Measurements from ENCODE around the genes KRTAP4-1, HAP1, C17orf113 and STAT5B.

GRCh38 chr17:41184603-41184942 is at the start of gene KRTAP4-1:
KRTAP4-1 (minus strand) TSS chr17:41184911.
- RRBS, result no CpG with 5 or more reads among the region's 5 CpGs

DNA sequence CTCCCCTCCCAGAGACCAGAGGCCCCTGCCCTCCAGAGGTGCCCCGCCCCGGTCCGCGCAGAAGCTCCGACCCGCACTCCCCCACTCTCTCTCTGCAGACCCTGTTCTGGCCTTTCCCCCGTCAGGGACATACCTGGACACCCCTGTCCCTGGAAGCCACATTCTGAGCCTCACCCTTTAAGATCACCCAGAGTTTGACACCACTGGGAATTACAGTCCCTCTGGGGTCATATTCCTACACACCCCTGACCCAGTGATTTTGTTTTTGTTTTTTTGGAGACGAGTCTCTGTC is 292 bp upstream of the KRT19 start:
- RRBS, result no CpG with 5 or more reads among the region's 8 CpGs

DNA sequence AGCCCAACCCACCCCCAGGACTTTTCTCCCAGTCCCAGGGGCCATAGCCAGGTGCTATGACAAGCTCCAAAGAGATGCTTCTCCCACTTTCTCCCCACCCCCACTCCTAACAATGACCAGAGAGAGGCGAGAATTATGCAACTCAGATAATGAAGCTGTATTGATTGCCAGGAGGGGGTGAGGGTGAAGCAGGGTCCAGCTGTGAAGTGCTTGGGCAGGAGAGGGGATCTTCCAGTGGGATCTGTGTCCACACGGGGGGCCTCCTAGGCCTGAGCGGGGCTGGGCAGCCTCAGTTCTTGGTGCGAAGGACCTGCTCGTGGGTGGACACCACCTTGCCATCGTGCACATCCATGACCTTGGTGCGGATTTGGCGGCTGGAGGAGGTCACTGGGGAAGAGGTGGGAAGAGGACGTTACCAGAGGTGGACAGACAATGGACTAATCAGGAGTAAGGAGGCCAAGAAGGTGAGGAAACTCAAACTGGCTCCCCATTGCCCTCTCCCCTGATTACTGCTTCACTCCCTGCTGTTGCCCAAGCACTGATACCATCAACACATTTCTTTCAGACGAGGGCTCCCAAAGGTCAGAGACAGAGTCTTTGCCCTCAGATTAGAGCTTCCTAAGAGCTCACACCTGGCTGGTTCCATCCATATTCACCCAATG is 4.4 kb downstream of the KRT14 start:
- RRBS, result no CpG with 5 or more reads among the region's 10 CpGs

DNA sequence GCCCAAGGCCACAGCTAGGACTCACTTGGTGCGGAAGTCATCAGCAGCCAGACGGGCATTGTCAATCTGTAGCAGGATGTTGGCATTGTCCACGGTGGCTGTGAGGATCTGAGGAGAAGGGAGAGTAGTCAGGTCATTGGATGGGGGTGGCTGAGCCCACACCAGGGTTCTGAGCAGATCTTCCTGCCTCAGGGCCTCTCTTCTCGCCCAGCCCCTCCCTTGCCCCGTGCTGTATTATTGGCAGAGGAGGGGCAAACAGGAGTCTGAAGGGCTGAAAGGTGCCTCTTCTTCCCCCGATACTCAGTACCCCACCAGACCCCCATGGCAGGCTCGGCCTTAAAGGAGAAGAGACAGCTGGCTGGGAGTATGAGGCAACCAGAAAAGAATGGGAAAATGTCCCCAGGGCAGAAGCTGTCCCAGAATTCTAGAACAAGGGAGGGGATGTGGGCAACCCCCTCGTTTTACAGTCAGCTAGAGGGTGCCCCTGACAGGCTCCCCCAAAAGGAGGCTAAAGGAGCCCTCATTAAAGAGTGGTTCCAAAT is 1.4 kb downstream of the KRT17 start:
- RRBS, result no CpG with 5 or more reads among the region's 8 CpGs

DNA sequence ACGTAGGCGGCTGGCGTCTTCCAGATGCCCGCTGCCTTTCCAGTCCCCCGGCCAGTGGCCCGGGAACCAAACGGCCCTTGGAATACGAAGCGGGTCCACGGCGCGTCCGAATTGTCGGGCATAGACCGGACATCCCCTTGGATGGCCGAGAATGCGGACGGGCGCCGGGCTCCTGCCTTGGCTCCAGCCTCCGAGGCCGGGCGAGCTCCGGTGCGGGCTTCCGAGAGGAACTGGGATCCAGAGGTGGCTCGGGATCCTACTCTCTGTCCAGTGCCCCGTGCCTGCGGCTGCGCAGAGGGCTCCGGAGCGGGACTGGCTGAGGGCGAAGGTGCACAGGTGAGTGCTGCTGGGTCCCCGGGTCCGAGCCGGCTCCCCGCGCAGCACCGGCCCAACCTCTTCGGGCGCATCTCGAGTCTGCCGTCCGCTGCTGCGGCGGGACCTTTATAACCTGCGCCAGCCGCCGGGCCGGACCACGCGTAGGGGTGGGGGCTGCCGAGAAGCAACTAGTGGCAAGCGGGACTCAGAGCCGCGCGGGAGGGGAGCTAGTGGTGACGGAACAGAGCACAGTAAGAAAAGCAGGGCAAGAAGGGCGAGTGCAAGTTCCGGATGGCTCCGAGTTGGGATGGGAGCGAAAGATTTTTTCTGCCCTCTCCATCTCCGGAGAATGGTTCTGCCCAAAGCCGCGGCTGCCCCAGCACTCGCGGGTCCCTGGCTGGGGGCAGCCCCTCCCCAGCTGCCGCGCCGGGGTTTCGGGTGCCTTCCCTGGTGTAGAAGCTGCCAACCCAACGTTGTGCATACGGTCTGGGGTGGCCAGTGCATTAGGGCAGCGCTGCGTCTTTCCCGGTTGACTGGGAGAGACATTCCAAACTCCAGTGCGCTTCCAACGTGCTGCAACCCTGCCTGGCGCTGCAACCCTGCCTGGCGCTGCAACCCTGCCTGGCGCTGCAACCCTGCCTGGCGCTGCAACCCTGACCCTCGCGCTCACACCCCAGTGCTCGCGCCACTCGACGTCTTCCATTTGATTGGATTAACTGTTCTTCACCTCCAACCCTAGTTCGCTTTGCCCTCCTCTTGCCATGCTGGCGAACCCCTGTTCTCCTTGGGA is at the start of gene HAP1:
Gene HAP1, minus strand, starts transcription at position 416 of the 1,105 bp plus-strand sequence.
- RRBS, result 3% methylated on average over 51 of the region's 90 CpGs

DNA sequence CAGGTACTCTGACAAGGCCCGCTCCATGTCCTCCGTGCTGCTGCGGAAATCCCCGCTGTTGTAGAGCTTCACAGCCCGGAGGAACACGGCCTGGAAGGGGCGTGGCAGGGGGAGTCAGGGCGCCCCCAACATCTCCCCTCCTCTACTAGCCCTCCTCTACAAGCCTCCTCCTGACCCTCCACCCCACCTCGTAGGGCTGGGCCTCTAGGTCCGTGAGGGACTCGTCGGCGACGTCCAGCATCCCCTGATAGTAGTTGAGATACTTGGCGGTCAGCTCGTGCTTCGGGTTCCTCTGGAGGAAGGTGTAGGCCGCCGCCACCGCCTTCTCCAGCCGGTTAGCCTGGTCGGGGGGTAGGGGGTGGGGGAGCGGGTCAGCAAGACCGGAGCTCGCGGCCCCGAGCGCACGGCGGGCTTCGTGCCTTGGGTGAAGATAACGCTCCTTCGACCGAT is 779 bp downstream of the P3H4 start:
- RRBS, result 8% methylated on average over 15 of the region's 34 CpGs

DNA sequence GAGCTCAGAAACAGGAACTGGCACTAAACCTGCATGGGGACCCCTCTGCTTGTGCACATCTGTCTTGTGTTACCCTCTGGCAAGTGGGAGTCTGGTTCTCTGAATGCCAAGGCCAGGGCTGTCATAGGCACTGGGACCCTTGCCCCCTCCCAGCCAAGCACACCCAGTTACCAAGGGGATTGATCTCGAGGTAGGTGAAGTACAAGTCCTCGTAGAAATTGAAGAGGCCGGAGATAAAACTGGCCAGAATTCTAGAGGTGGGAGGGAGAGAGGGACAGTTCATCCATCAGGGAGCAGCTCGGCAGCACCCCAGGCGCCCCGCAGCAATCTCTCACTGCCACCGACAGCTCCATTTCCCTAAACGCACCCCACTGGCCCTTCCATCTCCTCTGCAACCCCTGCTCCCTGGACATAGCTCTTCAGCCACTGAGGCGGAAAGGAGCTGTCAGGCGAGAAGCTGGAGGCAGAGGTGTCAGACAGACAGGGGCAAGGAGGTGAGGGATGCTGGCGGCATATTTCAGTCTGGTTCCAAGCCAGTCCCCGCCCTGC is 9.9 kb downstream of the ACLY start:
- RRBS, result no CpG with 5 or more reads among the region's 12 CpGs

DNA sequence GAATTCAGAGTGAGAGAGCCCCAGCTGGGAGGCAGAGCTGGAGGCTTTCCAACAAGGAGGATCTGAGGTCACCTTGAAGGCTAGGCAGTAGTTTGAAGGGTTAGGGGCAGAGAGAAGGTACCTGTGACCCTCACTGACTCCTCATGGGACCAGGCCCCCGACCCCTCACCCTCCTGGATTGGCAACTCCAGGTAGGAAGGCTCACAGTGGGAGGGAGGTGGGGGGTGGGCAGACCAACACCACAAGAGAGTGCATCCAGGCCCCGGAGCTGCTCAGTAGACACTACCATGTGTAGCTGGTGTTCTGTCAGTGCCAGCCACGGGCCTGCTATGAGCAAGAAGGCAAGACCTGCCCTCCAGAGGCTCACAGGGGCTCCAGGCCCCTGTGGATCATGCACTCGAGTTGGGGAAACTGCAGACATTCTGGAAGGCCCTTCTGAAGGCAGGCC is 6.0 kb upstream of the CNP start:
- RRBS, result no CpG with 5 or more reads among the region's 4 CpGs

DNA sequence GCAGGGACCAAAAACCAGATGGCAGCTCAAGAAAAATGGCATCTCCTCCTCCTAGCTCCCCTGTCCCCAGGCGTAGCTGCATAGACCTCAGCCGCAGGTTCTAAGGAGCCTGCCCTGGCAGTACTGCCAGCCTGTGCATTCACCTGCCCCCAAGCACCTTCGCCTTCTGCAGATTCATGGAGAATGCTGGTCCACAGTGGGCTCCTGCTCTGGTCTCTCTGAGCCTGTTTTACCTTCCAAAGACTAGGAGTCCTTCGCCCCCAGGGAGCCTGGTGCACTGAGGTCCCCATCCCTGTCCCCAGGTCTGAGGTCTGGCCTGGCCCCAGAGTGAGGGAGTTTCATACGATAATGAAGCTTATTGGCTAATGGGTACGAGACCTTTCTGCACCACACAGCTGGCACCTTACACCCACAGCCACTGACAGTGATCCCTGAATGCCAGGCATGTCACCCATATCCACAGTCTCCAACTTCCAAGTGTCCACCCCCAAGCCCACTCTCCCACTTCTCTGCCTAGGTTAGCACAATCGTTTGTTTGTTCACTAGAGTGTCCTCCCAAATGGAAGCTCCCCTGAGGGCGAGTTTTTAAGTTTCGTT is 5.6 kb downstream of the CNP start:
- RRBS, result no CpG with 5 or more reads among the region's 9 CpGs

- RRBS, result no CpG with 5 or more reads among the region's 5 CpGs
Measured at GRCh38 chr17:41983364-41983966, 16.9 kb downstream of the CNP start.

- RRBS, result 4% methylated on average over 22 of the region's 75 CpGs
Measured at GRCh38 chr17:42050316-42051359, at the start of gene C17orf113. C17orf113 (minus strand) TSS chr17:42050601.

- RRBS, result no CpG with 5 or more reads among the region's 18 CpGs
Measured at GRCh38 chr17:42111585-42112385, 729 bp downstream of the DHX58 start.

DNA sequence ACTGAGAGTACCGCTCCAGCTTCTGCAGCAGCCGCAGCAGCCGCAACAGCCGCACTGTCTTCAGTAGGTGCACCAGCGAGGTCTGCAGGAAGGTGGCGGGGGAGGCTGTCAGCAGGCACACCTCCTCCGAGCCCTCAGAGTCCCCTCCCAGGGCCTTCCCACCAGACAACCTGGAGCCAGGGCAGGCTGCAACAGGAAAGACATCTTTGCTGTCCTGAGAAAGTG is 9.1 kb downstream of the KCNH4 start:
- RRBS, result no CpG with 5 or more reads among the region's 7 CpGs

DNA sequence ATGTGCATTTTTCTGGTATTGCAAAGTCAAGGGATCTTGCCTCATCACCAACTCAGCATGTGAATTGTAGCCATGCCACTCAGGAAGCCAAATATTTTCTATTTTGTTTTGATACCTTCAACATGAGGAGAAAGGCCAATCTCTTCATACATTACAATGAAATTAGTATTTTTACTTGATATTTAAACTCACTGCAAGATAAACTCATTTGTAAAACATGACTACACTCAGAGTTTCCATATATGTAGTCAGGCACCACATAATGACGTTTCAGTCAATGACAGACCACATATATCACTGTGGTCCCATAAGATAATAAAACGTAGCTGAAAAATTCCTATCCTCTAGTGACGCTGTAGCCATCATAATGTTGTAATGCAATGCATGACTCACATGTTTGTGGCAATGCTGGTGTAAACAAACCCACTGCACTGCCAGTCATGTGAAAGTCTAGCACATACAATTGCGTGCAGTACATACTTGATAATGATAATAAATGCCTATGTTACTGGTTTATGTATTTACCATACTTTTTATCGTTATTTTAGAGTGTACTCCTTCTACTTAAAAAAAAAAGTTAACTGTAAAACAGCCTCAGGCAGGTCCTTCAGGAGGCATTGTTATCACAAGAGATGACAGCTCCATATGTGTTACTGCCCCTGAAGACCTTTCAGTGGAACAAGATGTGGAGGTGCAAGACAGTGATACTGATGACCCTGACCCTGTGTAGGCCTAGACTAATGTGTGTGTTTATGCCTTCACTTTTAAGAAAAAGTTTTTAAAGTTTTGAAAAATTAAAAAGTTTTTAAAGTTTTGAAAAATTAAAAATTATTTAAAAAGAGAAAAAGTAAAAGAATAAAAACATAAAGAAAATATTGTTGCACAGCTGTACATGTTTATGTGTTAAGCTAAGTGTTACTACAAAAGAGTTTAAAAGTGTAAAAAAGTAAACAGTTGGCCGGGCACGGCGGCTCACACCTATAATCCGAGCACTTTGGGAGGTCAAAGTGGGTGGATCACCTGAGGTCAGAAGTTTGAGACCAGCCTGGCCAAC is 9.1 kb downstream of the STAT5B start:
- RRBS, result no CpG with 5 or more reads among the region's 9 CpGs

DNA sequence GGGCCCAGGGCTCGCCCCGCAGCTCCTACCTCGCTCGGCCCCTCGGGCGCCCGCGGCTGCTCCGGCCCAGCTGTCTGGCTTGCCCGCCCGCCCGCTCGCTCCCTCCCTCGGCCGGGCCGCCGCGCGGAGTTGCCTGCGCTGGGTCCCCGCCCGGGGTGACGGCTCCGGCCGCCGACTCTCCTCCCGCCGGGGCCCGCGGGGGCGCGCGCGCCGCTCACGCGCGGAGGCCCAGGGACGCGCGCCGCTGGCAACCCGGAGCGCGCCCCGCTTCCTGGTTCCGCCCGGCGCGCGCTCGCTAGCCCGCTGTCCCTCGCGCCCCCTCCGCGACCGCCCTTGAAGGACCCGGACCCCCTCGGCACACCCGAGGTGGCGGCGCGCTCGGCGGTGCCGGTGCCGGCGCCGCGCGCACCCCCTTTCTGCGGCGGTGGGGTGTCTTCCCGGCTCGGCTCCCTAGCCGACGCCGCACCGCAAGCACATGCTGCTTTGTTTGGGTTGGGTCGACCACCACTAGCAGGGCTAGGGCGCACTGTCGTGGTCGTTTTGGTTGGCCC is at the start of gene STAT5B:
Gene STAT5B, minus strand, starts transcription at position 173 of the 551 bp plus-strand sequence.
- RRBS, result 2% methylated on average over 66 of the region's 84 CpGs

DNA sequence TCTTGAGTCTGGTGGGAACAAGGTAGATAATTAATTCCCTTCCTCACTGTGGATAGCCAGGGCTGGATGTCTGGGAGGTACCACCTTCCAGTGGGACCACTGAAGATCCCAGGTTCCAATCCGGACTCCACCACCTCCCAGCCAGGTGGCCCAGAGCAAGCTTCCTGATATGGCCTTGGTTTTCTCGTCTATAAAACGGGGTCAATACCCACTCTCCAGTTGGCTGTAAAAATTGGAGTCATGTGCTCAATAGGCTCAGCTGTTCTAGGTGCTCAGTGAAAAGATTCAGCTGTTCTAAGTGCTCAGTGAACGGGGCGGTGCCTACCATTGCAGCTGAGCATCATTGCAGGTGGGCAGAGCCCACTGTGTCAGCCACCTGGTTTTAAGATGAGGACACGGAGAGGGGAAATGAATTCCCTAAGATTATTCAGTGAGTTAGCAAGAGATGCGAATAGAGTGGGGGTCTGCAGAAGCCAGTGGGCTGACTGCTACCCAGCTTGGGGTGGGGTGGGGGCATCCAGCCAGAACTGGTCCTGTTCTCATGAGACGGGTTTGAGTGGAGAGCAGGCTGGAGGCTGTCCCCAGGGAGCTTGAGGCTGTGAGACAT is 21.7 kb downstream of the STAT5A start:
- RRBS, result no CpG with 5 or more reads among the region's 8 CpGs

DNA sequence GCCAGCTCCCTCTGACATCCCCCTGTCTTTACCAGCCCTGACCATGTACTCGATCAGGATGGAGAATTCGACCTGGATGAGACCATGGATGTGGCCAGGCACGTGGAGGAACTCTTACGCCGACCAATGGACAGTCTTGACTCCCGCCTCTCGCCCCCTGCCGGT is 22.1 kb downstream of the STAT5A start:
- RRBS, result no CpG with 5 or more reads among the region's 8 CpGs

GRCh38 chr17:42381732-42382242 is 6.5 kb downstream of the STAT3 start:
- RRBS, result no CpG with 5 or more reads among the region's 2 CpGs

DNA sequence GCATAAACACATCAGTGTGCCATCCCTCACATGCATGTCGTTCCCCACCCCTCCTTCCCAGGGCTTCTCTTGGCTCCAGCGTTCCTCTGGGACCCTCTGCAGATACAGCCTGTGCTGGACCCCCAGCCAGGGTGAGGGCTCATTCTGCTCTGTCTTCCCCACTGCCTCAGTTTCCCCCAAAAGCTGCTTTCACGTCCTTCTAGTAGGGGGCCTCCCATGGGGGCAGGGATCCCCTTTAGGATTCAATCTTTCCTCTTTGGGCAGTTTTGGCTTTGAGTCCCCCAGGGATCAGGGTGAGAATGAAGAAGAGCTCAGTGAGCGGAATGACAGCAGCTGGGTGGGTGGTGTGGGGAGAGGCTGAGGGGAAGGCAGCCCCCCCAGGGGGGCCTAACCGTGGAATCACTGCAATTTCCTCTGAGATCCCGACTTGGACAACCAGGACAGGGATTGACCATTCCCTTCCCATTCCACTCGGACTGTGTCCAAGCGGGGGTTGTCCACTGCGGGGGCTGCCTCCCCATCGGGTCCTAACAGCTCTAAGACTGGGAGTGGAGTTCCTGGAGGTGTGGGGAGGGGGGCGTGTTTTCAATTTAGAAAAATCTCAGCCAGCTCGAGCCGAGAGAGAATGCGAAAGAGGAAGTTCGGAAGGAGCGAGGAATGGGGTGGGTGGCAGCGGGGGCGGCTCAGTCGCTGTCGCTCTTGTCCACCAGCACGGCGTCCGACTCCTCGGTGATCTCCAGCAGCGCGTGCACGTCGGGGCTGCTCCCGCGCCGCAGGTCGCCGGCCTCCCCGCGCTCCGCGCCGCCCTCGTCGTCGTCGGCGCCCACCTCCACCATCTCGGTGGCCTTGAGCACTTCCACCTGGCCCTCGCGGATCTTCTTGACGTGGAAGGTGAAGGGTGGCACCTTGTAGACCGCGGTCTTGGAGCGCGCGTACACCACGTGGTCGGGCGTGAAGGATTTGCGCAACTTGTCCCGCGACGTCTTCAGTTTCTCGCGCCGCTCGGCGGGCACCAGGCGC is 16.1 kb upstream of the STAT3 start:
- RRBS, result no CpG with 5 or more reads among the region's 65 CpGs

All from AG09309 (cell line).